Skeletal muscle cell (primary cell): ENCODE data around the gene CKMT2.

DNA sequence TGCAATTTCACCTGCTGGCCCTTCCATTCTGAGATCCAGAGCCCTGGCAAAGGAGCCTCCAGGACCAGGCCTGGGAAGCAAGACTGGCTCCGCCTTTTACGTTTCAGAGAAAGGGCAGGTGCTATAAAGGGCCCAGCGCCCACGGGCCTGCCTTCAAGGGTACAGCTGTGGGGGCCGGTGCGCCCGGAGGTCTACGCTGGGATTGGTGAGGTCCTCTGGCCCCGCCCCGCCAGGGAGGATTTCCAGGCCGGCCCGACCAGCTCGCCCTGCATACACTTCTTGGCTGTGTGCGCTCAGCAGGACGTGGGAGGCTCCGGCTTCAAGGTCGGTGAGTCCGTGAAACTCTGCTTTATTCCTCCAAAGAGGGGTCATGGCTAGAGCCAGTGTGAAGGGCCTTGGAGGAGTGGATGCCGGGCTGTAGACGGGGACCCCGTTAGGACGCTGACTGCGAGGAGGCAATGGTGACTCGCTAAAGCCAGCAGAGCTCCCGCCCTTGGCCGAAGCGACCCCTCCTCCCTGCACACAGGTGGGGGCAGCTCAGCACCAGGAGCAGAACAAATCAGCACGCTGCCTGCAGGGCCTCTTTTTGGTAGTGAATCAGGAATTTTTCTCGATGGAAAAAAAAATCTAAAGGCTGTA, at the start of gene CKMT2:
TSS of gene CKMT2 (plus strand) at position 269 of the 639 bp plus-strand sequence.
- RRBS: 8% methylated on average over 12 of the region's 29 CpGs

DNA sequence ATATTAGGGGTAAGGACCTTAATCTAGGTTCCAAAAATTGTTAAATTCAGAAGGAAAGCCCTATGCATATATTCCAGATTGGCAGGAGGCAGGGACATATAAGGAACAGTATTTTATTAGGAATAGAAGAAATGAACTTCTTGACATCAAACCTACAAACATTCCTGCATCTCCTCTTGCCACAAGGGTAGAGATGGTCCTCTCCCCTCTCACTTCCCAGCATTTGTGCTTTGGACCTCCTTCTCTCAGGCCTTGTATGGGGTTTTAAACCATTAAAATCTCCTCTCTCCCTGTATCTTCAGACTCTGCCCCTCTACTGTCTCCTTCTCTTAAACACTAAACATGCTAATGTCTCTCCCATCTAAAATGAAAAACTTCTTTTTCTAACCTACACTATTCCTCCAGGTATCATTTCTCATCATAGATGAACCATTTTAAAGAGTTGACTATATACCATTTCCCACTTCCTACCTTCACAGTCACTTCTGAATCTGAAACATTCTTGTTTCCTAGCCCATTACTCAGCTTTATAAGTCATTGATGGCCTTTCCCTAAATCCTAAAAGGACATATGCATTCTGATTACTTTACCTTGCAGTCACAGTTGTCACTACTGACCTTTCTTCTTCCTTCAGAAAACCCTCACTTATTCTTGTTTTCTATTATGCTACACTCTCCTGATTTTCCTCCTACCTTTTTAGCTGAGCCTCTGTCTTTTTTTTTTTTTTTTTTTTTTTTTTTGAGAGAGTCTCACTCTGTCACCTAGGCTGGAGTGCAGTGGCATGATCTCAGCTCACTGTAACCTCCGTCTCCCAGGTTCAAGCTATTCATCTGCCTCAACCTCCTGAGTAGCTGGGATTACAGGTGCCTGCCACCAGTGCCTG, 118.3 kb downstream of the SSBP2 start:
- RRBS: no CpG with 5 or more reads among the region's 1 CpG

GRCh38 chr5:81696250-81696940, 54.5 kb downstream of the SSBP2 start:
- RRBS: no CpG with 5 or more reads among the region's 8 CpGs

- RRBS: no CpG with 5 or more reads among the region's 2 CpGs
Observed at GRCh38 chr5:81721554-81722438, 29.1 kb downstream of the SSBP2 start.

GRCh38 chr5:81825088-81825745, 74.3 kb upstream of the SSBP2 start:
- RRBS: no CpG with 5 or more reads among the region's 4 CpGs

DNA sequence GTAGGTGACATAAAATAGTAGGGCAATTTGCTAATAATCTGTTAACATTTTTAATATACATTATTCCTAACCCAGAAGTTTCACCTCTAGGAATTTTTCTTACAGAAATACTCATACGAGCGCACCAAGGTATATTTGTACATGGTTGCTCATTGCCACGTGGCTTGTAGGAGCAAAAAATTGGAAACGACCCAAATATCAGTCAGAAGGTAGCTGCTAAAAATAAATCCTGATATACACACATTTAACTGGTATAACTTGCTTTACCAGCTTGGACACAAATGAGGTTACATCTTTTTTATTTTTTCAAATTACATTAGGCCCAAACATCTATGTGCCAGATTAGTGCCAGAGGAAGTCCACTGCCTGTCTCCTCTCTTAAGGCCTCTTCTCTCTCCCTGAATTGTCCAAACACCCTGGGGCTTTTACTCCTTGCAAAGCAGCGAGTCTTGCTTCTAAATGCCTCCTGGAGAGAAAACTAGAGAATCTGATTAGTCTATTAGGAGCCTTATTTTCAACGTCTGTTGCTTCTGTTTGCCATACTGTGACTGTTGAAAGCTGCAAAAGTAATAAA, 92.0 kb upstream of the SSBP2 start:
- RRBS: no CpG with 5 or more reads among the region's 6 CpGs

DNA sequence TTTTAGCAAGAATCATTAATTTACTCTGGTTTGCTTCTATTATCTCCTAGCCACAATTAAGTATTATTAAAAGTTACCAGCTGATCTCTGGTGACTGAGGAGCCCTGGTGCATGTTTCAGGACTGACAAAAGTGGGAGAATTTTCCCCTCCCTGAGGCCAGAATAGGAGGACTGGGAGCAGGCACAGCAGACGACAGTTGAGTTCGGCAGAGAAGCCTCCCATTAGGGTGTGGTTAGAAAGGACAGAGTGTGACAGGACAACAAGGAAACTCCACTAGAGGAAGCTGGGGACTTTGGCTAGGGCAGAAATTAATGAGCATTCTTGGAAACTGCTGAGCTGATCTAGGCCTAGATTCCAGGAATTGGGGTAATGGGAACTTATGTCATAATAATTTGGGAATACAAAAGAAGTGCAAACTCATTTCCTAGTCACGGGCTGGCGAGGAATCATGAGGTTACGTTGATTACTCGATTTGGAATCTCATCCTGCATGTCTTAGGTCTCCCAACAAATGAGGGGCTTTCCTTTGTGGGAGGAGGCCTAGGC, 144.5 kb upstream of the RPS23 start:
- RRBS: no CpG with 5 or more reads among the region's 6 CpGs

DNA sequence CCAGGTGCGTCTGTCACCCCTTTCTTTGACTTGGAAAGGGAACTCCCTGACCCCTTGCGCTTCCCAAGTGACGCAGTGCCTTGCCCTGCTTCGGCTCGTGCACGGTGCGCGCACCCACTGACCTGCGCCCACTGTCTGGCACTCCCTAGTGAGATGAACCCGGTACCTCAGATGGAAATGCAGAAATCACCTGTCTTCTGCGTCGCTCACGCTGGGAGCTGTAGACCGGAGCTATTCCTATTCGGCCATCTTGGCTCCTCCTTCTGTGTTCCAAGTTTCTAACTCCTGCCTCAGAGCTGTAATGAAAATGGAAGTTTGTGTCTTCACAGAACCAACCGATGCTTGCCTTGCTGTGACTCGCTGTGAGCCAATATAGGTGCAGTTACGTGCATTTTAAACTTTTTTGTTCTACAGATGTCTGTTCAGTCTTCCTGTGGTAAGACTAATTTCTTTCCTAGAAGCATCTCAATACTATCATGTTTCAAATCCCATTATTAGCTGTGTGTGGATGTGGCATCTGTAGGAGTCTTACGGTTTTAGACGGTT, 157.1 kb upstream of the RPS23 start:
- RRBS: no CpG with 5 or more reads among the region's 20 CpGs

DNA sequence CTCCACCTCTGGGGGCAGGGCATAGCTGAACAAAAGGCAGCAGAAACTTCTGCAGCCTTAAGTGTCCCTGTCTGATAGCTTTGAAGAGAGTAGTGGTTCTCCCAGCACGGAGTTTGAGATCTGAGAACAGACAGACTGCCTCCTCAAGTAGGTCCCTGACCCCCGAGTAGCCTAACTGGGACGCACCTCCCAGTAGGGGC, 132.7 kb downstream of the TMEM167A start:
- RRBS: no CpG with 5 or more reads among the region's 3 CpGs

GRCh38 chr5:83055399-83056164, 21.6 kb downstream of the TMEM167A start:
- RRBS: no CpG with 5 or more reads among the region's 3 CpGs

DNA sequence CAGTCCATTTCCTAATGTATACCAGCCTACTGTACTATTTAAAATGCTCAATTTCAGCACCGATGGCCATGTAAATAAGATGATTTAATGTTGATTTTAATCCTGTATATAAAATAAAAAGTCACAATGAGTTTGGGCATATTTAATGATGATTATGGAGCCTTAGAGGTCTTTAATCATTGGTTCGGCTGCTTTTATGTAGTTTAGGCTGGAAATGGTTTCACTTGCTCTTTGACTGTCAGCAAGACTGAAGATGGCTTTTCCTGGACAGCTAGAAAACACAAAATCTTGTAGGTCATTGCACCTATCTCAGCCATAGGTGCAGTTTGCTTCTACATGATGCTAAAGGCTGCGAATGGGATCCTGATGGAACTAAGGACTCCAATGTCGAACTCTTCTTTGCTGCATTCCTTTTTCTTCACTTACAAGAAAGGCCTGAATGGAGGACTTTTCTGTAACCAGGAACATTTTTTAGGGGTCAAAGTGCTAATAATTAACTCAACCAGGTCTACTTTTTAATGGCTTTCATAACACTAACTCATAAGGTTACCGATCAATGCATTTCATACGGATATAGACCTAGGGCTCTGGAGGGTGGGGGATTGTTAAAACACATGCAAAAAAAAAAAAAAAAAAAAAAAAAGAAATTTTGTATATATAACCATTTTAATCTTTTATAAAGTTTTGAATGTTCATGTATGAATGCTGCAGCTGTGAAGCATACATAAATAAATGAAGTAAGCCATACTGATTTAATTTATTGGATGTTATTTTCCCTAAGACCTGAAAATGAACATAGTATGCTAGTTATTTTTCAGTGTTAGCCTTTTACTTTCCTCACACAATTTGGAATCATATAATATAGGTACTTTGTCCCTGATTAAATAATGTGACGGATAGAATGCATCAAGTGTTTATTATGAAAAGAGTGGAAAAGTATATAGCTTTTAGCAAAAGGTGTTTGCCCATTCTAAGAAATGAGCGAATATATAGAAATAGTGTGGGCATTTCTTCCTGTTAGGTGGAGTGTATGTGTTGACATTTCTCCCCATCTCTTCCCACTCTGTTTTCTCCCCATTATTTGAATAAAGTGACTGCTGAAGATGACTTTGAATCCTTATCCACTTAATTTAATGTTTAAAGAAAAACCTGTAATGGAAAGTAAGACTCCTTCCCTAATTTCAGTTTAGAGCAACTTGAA, 109.6 kb downstream of the VCAN start:
- RRBS: no CpG with 5 or more reads among the region's 8 CpGs

DNA sequence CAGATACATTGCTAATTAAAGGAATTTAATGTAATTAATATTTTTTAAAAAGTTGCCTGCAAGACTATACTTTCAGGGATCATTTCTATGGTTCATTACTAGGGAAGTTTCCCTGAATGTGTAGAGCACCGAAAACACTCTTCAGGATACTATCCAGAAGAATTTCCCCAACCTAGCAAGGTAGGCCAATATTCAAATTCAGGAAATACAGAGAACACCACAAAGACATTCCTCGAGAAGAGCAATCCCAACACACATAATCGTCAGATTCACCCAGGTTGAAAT, 69.2 kb downstream of the EDIL3 start:
- RRBS: no CpG with 5 or more reads among the region's 3 CpGs

DNA sequence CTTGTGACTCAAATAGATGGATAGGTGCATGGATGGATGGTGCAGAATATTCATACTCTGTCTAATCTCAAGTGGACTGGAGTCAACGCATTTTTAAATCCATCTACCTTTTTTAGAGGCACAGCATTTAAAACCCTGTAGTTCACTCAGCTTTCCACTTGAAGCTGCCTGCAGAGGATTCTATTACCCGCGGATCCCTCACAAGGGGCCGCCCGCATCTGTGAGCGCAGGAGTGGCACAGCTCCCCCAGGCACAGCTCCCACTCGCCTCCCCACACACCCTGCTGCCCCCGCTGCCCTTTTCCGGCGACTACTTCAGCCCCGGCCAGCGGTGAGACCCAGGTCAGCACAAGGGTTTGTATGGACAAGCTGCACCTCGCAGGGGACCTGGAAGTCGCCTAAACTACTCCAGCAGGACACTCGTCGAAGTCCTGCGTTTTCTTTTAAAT, 1.7 kb downstream of the EDIL3 start:
- RRBS: no CpG with 5 or more reads among the region's 17 CpGs

GRCh38 chr5:85663371-85664051, 954.2 kb upstream of the COX7C start:
- RRBS: no CpG with 5 or more reads among the region's 17 CpGs

- RRBS: no CpG with 5 or more reads among the region's 4 CpGs
Observed at GRCh38 chr5:85973198-85973549, 644.6 kb upstream of the COX7C start.

GRCh38 chr5:86570086-86570634, 47.6 kb upstream of the COX7C start:
- RRBS: no CpG with 5 or more reads among the region's 16 CpGs

- RRBS: no CpG with 5 or more reads among the region's 3 CpGs
Observed at GRCh38 chr5:87392175-87392929, 20.4 kb downstream of the CCNH start.